REH cell (cell line): ENCODE data around the genes SULT1E1, CSN1S1, SMR3A and ALB.

- PRO-cap = no peak
Observed at GRCh38 chr4:68963312-68963841, 11.8 kb upstream of the UGT2A3 start.

- PRO-cap = no peak
Observed at GRCh38 chr4:69034442-69035029, 61.7 kb upstream of the UGT2B7 start.

DNA sequence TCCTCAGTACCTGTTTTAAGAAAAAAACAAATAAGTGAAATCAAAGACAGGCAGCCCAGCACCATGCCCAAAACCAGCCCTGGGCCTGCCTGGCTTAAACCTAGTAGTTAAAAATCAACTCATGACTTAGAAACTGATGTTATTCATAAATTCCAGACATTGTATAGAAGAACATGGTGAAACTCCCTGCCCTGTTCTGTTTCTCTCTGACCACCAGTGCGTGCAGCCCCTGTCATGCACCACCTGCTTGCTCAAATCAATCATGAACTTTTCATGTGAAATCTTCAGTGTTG, 39.4 kb upstream of the UGT2B7 start:
- PRO-cap = no peak

DNA sequence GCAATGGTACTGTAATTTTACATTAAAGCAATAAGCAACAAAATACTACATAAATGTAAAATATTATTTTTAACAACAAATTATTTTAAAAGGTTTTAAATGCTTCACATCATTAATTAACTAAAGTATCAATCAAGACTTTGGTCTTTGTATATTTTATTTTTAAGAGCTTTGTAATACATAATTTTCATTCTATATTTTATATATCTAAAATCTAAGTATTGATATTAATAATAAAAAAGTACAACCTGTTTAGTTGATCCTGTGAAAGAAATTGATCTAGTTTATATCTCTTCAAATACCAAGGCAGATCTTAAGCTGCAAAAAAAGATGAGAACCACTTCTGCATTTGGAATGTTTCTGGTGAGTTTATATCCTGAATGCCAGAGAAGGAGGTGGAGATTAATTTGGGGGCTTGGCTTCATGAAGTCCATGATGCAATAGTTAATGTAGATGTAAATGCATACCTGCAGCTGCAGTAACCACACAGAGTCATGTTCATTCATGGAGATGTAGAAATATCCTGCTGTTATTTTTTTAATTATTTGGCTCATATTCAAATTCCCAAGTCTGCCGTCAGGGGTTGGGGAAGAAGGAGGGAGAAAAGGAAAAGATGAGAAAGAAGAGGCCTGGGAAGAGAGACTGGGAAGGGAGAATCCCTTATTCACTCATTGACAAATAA, at the start of gene SULT1E1:
Gene SULT1E1 (minus strand): TSS at position 345 of the 682 bp plus-strand sequence.
- PRO-cap = no peak

DNA sequence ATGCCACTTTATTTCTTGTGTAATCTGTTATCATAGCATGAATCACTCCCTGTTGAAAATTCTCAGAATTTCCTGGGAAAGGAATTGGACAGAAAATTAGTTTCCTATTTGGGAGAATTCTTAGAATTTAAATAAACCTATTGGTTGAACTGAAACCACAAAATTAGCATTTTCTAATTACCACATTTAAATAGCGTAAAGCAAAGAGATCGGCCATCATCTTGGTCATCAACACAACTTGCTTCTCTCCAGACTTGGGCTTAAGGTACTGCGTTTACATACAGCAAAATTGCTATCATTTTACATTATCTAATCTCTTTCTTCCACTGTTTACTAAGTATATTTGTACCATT, at the start of gene CSN1S1:
Gene CSN1S1 (plus strand): TSS at position 216 of the 353 bp plus-strand sequence.
- PRO-cap = no peak

DNA sequence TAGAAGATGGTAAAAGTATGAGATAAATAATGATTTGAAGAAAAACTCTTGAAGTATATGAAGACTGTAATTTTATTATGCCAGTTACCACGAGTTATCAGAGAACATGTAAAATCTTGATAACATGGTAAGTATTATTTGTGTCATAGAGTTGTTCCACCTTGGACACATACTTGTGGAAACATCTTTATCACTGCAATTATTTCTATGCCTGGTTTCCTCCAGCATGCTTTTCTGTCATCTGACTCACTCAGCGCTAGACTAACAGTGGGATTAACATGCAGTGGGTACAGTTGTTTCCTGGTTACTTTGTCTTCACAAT, 327 bp upstream of the STATH start:
- PRO-cap = no peak

- PRO-cap = no peak
Observed at GRCh38 chr4:70360462-70360973, at the start of gene SMR3A. SMR3A (plus strand) TSS chr4:70360760.

GRCh38 chr4:70833004-70833400, 6.7 kb downstream of the GRSF1 start:
- PRO-cap = no peak

DNA sequence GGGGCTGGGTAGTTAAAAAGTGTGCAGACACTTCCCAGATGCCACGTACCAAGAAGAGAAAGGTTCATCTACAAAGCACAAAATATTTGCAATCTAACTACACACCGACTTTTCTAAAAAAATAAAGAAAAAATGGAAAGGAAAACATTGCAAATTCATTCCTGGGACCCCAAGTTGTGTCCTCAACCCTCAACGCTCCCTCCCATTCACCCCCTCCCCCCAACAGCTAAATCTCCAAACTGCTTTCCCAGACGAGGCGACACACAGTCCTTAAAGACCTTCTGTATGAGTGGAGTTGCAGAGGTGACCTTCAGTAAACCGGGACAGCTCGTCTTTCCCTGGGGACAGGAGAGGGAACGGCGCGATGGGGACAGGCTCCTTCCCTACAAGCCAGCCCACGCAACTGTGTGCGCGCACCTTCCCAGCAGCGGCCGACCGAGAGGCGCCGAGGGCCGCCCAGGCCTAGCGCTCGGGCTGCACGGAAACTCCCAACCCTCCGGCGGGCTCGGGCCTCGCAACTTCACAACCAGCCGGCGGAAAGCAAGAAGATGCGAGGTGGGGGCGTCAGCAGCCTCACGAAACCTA, 1.0 kb downstream of the GRSF1 start:
- PRO-cap = unidirectional peak, plus-strand start at position 264 of the sequence

DNA sequence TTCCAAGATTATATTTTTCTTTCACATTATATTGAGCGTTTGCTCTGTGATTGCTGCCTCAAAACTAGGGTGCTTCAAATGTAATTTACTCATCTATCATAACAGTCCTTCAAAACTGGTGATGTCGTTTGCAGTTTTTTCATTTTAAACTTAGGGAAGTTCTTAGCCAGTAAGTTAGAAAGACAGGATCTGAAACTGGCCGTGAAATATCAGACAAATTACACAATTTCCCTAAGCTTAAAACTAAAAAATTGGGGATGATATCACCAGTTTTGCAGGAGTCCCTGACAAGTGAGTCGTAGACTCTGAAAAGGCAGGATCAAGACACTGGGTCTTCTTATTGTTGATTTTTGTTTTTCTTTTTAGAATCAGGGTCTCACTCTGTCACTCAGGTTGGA, 44.8 kb downstream of the MOB1B start:
- PRO-cap = no peak

DNA sequence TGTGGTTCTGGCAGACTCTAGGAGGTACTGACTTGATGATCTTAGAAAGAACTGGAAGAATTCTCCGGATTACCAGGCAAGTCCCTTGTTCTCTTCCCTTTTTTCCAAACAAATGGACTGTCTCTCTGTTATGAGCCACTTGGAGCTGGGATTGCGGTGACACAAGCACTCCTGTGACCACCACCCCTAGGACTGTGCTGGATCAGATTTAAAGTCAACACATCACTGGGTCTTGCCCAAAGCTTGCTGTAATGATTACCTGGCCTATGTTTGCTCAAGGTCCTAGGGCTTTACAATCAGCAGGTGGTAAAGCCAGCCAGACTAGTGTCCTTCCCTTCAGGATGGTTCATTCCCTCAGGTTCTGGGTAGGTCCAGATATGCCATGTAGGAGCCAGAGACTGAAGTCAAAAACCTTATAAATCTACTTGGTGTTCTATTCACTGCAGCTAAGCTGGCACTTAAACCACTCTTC, 144.7 kb downstream of the COX18 start:
- PRO-cap = no peak

GRCh38 chr4:73100021-73100695, 30.6 kb upstream of the COX18 start:
- PRO-cap = no peak

GRCh38 chr4:73160995-73161586, 91.6 kb upstream of the COX18 start:
- PRO-cap = no peak

- PRO-cap = no peak
Observed at GRCh38 chr4:73249895-73250640, 8.5 kb downstream of the ANKRD17 start.

GRCh38 chr4:73404178-73404614, at the start of gene ALB:
ALB (plus strand) TSS chr4:73404287.
- PRO-cap = no peak

- PRO-cap = no peak
Observed at GRCh38 chr4:73413243-73413742, 9.2 kb downstream of the ALB start.

DNA sequence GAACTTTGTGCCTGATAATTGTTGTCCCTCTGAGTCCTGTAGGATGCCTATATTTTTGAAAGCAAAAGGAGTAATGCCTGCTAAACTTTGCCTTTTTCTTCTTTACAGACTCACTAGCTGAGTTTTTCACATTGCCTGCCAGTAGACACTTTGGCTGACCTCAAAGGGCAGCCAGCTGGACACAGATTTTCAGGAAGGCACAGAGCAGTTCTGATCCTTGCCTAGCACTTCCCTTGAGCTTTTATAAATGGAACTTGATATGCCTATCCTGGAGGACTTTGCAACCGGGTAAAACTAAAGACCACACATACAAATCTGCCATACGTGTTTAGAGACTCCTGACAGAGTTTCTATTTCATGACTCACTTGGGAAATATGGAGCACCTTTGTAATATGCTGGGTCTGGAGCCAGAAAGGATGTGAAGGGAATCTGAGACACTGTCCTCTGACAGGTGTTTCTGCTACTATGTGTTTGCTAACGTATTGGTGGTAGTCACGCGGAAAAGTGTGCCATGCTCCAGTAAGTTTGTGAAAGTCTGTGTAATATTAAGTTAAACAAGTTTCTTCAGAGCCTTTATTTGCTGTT, 56.6 kb upstream of the RASSF6 start:
- PRO-cap = no peak

GRCh38 chr4:73741120-73741547, 765 bp downstream of the CXCL8 start:
- PRO-cap = no peak

DNA sequence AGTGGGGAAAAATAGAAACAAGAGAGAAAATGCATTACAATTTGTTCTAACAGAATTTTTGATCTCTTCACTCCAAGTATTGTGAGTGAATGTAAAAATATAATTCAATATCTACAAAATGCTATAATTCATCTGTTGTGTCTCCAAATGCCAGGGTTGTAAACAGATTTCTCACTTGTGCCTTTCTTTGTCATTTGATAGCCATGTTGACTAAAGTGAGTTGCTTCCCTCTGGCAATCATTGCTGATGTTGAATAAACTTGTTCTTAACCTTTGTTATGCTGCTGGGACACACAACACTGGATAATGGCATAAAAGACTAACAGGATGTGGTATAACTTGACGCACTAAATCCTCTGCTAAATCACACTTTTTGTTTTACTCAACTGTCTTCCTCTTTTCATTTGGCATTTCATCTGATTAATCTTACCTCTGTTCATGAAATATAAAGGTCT, 17.5 kb upstream of the CXCL5 start:
- PRO-cap = bidirectional peak, plus-strand start at position 380 of the sequence, minus-strand start at position 255 of the sequence

- PRO-cap = no peak
Observed at GRCh38 chr4:74098205-74099043, 571 bp downstream of the CXCL2 start.